NT2/D1 (cell line): ENCODE measurements around the gene NRM.

- RRBS, 2 experiments: 0% methylated on average over 4 of the region's 79 CpGs
Measured at GRCh38 chr6:30489630-30490538, 575 bp downstream of the HLA-E start.

DNA sequence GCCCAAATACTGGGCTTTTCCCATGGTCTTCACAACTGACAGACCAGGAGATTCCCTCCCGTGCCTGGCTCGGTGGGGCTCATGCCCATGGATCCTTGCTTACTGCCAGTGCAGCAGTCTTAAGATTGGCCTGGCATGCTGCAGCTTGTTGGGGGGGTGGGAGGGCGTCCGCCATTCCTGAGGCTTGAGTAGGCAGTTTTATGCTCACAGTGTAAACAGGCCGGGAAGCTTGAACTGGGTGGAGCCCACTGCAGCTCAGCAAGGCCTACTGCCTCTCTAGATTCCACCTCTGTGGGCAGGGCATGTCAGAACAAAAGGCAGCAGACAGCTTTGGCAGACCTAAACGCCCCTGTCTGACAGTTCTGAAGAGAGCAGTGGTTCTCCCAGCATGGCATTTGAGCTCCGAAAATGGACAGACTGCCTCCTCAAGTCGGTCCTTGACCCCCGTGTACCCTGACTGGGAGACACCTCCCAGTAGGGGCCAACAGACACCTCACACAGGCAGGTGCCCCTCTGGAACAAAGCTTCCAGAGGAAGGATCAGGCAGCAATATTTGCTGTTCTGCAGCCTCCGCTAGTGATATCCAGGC lies 31.9 kb downstream of the HLA-E start:
- RRBS, 2 experiments: no CpG with 5 or more reads among the region's 10 CpGs

- RRBS, 2 experiments: no CpG with 5 or more reads among the region's 7 CpGs
Measured at GRCh38 chr6:30582343-30582713, 11.1 kb downstream of the ABCF1 start.

- RRBS, 2 experiments: no CpG with 5 or more reads among the region's 7 CpGs
Measured at GRCh38 chr6:30612321-30613320, 4.4 kb downstream of the PPP1R10 start.

GRCh38 chr6:30625269-30626228 lies 1.1 kb upstream of the ATAT1 start:
- RRBS, 2 experiments: no CpG with 5 or more reads among the region's 11 CpGs

DNA sequence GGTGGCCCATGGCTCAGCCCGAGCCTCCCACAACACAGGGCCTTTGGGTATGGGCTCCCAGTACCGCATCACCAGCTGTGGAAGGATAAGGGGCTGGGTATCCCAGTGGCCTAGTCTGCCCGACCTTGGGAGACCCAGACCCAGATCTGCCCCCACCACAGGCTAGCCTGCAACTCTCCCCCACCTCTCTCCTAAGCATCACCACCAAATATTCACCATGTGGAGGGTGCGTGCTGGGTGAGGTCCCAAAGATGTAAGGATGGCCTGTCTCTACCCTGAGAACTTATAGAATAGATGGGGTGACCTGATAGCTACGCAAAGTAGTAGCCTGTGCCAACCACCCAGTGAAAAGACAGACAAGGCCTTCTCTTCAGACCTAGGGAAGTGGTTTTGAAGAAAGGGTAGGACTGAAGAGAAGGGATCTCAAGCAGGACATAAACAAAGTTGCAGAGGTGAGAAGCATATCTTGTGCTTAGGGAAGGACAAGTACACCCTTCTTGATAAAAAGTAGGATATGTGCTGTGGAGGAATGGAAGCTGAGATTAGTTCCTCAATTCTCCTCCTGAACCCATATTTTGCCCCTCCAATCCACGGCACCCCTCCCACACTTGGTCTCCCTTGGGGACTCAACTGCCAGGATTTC lies 1.3 kb downstream of the NRM start:
- RRBS, 2 experiments: no CpG with 5 or more reads among the region's 6 CpGs

DNA sequence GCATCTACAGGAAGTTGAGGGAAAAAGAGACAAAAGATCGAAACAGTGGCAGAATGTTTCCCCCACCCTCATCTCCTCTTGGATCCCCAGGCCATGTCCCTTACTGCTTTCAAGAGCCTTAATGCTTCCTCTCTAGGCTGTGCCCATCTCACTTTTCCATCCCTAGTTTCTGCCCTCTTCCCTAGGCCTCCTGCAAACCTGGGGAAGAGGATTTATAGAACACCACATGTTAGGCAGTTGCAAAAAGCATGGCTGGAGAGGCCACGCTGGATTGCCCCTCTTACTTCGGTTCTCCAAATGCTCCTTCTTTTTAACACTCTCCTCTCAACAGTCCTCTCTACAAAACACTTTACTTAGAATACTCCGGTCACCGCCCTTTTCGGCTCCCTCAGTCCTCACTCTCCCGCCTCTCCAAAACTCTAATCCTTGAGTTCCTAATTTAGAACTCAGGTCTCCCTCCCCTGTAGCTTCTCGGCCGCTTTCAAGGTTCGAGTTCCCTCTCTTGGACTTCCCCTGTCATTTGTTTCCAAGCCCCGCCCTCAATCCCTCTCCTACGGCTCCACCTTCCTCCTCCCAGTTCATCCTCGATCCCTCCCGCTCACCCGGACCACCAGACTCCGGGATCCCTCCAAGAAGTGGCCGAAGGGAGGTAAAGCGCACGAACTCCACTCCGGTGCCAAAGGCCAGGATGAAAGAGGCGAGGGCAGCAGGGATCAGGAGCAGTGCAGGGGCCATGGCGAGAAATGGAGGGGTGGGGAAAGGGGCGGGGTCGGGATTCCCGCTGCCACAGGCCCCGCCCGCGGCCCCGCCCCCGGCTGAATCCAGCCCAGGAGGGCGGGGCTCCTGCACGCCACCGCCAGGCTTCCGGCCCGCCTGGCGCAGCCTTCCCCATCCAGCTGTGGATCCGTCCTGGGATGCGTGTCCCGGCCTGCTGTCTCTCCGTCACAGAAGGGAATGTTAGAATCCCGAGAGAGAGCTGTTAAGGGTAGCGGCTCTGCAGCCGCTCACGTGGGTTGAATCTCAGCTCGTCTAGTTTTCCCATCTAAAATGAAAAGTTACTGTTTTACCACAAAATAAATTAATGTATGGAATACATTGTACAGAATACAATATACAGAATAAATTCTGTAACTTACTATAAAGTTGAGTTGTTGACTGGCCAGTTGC lies at the start of gene NRM:
Gene NRM (minus strand): TSS at position 745 of the 1,167 bp plus-strand sequence.
- RRBS, 2 experiments: 1 to 2% methylated on average over 15 of the region's 45 CpGs

- RRBS, 2 experiments: under 1% methylated on average over 16 of the region's 94 CpGs
Measured at GRCh38 chr6:30720696-30721908, 950 bp downstream of the TUBB start.

- RRBS, 2 experiments: 1 to 2% methylated on average over 7 of the region's 36 CpGs
Measured at GRCh38 chr6:30743459-30744076, 779 bp downstream of the IER3 start.

GRCh38 chr6:30766550-30767012 lies 22.2 kb upstream of the IER3 start:
- RRBS, 2 experiments: no CpG with 5 or more reads among the region's 4 CpGs

GRCh38 chr6:30814257-30814846 lies 70.0 kb upstream of the DDR1 start:
- RRBS, 2 experiments: no CpG with 5 or more reads among the region's 7 CpGs

- RRBS, 2 experiments: no CpG with 5 or more reads among the region's 5 CpGs
Measured at GRCh38 chr6:30818325-30818869, 65.9 kb upstream of the DDR1 start.

DNA sequence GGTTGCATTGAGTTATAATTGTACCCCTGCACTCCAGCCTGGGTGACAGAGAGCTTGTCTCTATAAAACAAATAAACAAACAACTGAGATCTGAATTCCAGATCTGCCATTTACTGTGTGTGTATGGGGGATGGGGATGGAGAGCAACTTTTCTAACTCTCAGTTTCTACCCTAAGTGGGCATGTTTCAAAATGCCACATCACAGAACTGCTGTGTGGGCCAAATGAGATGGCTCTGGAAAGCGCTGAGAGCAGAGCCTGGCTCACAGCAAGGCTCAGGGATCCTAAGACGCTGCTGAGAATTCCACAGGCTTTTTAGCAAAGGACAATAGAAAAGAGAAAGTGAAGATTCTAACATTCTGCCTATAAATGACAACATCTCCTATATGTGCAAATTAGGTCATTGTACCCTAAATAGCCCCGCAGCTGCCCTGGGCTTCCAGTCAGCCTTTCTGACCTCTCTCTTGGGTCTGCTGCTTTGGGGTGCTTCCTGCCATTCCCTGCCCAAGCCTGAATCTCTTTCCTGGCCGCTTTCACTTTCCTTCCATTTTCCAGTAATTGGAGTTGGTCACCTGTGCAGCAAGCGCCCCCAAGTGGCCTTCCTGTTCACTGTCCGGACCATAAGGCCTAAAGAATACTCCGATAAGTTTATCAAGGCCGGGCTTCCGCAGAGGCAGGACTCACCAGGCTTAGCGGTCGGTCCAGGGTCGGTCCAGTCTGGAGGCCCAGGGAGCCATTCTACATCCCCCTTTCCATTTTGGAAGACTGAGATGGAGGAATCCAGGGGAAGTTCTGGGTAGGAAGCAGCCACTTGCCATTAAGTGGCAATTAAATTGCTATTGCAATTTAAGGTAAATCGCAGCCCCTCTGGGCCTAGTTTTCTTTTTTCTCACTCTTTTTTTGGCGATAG lies 6.8 kb upstream of the DDR1 start:
- RRBS, 2 experiments: 20 to 33% methylated on average over 2 of the region's 14 CpGs

GRCh38 chr6:30981908-30982602 lies 1.5 kb upstream of the MUC21 start:
- RRBS, 2 experiments: no CpG with 5 or more reads among the region's 13 CpGs

DNA sequence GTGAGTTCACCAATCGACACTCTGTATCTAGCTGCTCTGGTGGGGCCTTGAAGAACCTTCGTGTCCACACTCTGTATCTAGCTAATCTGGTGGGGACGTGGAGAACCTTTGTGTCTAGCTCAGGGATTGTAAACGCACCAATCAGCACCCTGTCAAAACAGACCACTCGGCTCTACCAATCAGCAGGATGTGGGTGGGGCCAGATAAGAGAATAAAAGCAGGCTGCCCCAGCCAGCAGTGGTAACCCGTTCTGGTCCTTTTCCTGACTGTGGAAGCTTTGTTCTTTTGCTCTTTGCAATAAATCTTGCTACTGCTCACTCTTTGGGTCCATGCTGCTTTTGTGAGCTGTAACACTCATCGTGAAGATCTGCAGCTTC lies 9.2 kb upstream of the MUC22 start:
- RRBS, 2 experiments: no CpG with 5 or more reads among the region's 7 CpGs

- RRBS, 2 experiments: no CpG with 5 or more reads among the region's 2 CpGs
Measured at GRCh38 chr6:31010744-31011068, 432 bp downstream of the MUC22 start.

DNA sequence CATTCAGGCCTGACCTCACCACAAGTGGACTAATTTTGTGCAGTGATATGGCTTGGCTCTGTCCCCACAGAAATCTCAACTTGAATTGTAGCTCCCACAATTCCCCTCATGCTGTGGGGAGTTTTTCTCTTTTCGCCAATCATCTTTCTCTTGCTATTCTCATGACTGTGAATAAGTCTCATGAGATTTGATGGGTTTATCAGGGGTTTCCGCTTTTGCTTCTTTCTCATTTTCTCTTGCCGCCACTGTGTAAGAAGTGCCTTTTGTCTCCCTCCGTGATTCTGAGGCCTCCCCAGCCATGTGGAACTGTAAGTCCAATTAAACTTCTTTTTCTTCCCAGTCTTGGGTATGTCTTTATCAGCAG lies 42.9 kb downstream of the MUC22 start:
- RRBS, 2 experiments: no CpG with 5 or more reads among the region's 4 CpGs

- RRBS, 2 experiments: 57 to 94% methylated on average over 3 to 4 of the region's 16 CpGs
Measured at GRCh38 chr6:31053914-31054562, 43.8 kb downstream of the MUC22 start.

- RRBS, 2 experiments: no CpG with 5 or more reads among the region's 4 CpGs
Measured at GRCh38 chr6:31056146-31056644, 45.9 kb downstream of the MUC22 start.

- RRBS, 2 experiments: no CpG with 5 or more reads among the region's 1 CpG
Measured at GRCh38 chr6:31086700-31087114, 25.7 kb downstream of the C6orf15 start.